Mesangial cell (primary cell): ENCODE results near the gene KLHDC4.

- RAMPAGE, long total RNA, result no peak
These were observed 153.0 kb downstream of the IRF8 start for GRCh38 chr16:86051934-86052294.

GRCh38 chr16:86151224-86152179 lies 252.5 kb downstream of the IRF8 start:
- RAMPAGE, long total RNA, result no peak

DNA sequence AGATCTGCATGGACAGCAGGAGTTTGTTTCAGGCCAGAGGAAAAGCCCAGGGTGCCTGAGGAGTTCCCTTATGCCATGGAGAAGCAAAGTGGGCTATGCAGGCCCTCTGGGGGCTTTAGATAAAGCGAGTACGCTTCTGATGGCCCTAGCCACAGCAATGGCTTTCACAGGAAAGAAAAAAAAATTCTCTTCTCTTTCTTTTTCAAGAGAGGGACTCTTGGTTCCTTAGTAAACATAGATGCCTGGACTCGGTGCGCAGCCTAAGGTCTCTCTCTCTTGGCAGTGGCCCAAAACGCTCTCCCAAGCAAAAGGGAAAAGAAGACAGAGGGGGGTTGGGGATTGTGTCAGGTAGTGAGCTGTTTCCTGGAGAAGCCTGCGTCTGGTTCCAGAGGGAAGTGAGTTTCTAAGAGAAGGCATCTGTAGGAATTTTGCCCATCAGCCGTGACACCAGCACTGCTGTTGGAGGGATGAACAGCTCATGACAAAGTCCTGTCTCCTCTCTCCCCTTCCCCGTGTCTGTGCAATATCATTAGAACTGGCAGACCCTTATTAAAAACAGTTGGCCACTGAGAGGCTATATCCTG lies 166.3 kb upstream of the FOXF1 start:
- RAMPAGE, long total RNA, result no peak

GRCh38 chr16:86415181-86415729 lies 95.1 kb upstream of the FOXF1 start:
- RAMPAGE, long total RNA, result no peak

- RAMPAGE, long total RNA, result no peak
These were observed 43.7 kb upstream of the FOXF1 start for GRCh38 chr16:86466469-86467112.

DNA sequence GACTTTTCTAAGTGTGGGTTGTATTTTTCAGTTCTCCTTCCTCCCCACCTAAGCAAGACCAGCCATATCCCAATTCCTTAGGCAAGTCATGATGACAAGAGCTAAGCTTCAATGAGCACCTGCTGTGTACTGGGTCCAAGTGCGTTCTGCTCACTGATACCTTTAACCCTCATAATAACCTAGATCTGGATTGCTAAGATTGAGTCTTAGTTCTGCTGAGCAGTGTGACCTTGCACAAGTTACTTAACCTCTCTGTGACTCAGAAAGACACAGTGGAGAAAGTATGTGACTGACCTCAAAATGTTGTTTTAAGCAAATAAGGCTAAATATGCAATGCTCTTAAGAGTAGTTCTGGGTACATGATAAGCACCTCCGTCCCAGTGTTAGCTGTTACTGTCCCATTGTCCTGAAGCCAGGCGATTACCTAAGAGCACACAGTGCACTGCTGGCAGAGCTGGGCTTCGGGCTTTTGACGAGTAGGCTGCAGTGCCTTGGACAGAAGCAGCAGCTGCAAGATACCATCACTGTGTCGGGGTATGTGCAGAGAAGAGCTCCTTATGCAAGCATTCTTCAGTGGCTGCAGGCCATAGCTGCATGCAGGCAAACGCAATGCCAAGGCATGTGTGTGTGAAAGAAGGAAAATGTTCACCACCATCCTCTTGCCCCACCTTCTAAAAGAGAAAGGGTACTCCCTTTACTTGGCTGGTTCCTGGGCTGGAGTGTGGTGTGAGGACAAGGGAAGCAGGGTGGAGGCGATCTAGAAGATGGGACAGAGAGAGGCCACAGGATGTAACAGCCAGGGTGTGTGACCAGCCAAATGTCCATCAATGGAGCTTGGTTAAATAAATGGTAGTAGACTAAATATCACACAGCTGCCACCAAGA lies 32.6 kb upstream of the FOXF1 start:
- RAMPAGE, long total RNA, result no peak

GRCh38 chr16:86493741-86494512 lies 16.4 kb upstream of the FOXF1 start:
- RAMPAGE, long total RNA, result no peak

DNA sequence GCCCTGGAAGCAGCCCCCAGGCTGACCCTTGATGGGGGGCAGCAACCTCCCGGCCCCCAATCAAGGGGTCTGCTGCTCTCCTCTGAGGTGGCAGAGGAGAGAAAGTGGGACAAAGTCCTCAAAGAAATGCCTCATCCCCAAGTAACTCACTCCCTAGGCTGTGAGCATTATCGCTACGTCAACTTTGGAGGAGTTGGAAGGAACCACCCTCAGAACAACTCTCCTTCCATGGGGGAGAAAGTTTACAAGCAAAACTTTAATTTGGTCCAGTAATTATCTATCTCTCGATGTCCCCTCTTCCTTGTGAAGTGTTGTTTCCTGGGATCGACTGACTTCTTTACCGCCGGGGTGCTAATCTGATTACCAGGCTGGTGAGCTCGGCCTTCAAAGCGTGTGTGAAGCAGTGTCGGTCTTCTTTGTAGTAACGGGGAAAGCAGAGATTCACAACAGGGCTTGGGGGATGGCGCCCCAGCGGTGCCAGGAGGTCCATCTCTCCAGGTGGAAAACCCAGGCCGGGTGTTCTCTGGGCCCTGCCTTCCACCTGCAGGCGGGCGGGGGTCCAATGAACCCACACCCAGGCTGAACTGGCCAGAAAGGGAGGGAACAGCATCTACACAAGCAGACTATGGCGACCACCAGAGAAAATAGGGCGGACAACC lies 14.6 kb upstream of the FOXF1 start:
- RAMPAGE, long total RNA, result no peak

DNA sequence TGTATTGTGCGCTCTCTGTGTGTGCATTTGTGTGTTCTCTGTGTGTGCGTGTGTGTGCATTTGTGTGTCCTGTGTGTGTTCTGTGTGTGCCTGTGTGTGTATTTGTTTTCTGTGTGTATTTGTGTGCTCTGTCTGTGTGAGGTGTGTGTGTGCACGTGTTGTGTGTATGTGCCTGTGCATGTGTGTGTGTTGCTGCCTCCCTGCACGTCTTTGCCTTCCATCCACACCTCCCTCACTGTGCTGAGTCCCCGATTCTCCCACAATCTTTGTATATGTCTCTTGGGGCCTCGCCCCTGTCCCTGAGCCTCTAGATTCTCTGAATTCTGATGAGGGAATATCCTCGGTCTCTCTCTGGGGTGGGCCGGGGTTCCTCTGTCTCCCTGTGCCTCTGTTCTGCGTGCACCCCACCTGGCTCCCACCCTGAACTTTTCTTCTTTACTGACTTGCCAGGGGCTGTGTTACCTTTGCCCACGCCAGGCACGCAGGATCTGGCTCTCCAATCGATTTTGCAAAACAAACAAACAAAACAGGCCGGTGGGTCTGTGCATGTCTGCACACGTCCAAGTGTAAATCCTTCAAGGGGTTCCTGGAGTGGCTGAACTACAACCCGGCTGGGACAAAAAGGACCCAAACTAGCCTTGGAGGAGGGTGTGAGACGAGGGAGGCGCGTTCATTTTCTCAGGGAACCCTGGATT lies 8.2 kb upstream of the FOXF1 start:
- RAMPAGE, long total RNA, result no peak

DNA sequence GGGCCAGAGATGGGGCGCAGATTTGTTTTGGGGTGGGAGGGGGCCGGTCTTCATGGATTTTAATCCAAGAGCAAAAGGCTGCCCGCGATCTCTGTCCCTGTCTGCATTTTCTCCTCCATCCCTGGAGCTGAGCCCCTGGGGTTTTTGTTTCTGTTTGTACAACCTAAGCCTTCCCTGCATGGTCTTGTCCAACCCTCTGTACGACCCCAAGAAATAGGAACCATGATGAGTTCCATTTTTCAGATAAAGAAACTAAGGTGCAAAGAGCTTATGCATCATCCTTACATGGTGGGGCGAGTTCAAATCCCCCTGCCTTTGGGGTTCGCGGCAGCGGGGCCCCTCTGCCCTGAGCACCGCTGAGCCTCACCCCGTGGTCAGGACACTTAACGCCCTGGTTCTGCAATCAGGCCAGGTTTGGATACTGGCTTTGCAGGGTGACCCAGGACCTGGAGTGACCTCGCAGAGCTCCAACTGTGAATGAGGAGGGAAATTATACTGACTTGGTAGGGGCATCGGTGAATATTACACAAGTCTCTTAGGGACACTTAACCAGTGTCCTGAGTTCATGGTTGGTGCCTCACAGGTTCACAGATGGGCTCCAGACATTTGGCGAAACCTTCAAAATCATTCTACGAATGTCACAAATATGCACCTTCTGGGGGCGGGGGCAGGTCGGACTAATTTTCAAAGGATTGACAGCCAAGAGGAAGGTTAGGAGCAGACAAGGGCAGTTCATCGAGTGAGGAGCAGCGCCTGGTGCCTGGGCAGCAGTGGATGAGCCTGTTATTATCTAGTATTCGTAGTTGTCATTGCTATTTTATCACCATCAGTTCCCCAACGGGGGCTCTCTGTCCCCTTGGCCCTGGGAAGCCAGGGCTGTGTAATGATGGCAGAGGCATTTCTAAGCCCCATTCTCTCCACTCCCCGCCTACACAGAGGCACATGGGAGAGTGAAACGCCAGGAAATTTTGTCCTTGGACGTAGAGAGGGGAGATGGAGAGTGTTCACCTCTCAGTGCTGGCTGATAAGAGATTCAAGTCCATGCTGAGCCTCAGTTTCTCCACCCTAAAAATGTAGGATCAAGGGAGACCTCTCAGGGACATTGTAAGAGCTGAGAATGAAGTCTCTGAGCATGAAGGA lies 4.0 kb upstream of the FOXF1 start:
- RAMPAGE, long total RNA, result no peak

DNA sequence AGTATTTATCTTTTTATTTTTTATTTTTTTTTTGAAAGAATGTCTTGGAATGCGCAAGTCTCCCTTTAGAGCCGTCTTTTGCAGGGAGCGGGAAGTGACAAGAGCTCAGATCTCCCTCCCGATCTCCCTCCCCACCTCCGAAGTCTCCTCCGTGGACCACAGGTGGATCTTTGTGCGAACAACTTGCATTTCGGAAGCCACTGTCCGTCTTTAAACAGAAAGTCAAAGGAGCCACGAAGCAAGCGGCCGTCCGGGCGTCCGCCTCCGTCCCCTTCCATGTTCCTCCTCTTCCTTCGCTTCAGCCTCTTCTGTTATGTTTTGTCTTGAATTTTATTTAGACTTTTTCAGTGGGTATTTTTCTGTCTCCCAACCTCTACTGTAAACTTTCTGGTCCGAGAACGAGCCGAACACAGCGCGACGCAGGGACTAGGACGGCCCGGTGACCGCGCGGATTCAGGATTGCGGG lies 3.2 kb downstream of the FOXF1 start:
- RAMPAGE, long total RNA, result no peak

GRCh38 chr16:86575395-86576430 lies 2.6 kb upstream of the FOXL1 start:
- RAMPAGE, long total RNA, result no peak

- RAMPAGE, long total RNA, result no peak
These were observed 11.6 kb downstream of the MAP1LC3B start for GRCh38 chr16:87403314-87404565.

DNA sequence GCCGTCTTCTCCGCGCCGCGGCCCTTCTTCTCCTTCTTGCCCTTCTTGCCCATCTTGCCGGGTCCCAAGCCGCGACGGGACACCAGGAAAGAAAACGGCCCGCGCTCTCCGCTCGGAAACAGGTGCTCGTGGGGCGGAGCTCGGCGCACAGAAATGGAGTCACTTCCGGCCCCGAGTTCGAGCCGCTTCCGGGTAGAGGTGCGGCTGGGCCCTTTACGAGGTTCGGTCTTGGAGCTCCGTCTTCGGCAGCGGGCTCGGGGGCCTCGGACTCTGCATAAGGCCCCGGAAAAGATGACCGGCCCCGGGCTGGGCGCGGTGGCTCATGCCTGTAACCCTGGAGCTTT lies at the start of gene KLHDC4:
TSS of gene KLHDC4 (minus strand) at position 149 of the 344 bp plus-strand sequence.
- RAMPAGE, long total RNA, result no peak

DNA sequence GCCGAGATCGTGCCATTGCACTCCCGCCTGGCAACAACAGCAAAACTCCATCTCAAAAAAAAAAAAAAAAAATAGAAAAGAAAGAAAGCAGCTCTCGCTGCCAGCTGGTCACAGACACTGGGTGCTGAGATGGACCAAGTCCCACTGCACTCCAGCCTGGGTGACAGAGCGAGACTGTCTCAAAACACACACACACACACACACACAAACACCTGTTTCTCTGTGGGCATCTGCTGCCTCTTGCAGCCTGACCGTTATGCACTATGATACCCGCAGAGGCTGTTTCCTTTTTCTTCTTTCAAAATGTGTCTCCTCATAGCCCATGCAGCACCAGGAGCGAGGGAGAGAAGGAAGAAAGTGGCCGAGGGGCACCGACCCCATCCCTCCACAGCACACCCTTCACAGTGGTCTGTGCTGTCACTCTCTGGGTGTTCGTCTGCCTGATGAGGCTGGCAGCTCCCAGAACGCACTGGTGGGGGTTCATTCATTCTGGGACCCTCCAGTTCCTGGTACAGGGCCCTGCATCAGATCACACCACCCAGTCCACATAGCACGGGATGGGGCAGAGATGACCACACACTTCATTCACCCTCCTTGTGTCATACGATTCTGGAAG lies 37.0 kb upstream of the KLHDC4 start:
- RAMPAGE, long total RNA, result no peak

- RAMPAGE, long total RNA, result no peak
These were observed 26.8 kb downstream of the SLC7A5 start for GRCh38 chr16:87842357-87842959.

GRCh38 chr16:87843530-87844365 lies 25.6 kb downstream of the SLC7A5 start:
- RAMPAGE, long total RNA, result no peak

DNA sequence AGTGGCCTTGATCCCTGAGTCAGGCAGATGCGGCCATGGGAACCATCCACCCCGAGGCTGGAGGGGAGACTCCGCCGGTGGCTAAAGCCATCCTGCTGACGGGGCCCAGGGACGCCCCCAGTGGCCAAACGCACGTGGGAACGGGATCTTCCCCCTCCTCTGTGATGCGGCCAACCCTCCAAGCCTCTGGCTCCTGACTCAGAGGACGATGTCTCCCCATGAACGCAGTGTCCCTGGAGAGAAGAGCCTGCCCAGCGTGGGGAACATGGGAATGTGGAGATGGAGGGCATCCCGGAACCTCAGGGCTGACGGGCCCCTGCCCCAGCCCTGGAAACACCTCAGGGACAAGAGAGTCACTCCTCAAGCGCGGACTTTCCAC lies 24.9 kb downstream of the SLC7A5 start:
- RAMPAGE, long total RNA, result no peak

GRCh38 chr16:87870403-87871283 lies 1.3 kb upstream of the SLC7A5 start:
- RAMPAGE, long total RNA, result no peak

GRCh38 chr16:87895656-87896044 lies 26.3 kb upstream of the SLC7A5 start:
- RAMPAGE, long total RNA, result no peak